Measurements from ENCODE around the gene MYOZ2.

GRCh38 chr4:118891510-118892041, 2.9 kb downstream of the SYNPO2 start:
- PRO-cap, 8 experiments = no peak in any of the 8 experiments

- PRO-cap, 8 experiments = no peak in any of the 8 experiments
Measured at GRCh38 chr4:118991763-118992538, 103.3 kb downstream of the SYNPO2 start.

DNA sequence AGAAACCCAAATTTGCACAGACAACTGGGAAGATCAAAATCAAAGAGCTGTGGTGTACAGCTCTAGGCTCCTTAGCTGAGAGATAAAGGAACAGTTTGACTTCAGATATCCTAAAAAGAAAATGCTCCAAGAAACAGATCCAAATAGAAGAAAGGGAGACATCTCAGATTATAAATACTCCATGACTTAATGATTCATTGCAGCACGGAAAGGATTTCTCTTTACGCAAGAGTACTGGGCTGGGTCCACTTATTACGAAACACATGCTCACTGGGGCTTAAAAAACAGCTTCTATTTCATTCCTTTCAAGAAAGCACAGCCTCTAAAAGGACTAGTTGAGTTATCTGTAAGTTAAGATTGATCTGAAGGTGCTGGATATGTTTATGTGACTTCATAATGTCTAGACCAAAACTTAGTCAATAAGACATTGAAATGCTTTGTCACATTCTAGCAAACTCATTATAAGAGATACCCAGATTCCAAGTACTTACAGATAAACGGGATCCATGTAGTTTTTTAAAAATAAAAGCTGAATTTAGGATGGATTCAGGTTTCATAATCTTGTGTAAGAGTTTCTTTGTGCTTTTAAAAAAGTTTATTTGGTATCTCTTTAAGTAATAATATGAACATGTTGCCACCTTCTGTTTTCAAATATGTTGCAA, 109.7 kb upstream of the MYOZ2 start:
- PRO-cap, 8 experiments = peak in 1 of 8 experiments; most common plus-strand start position 361 of the sequence (in 1)

DNA sequence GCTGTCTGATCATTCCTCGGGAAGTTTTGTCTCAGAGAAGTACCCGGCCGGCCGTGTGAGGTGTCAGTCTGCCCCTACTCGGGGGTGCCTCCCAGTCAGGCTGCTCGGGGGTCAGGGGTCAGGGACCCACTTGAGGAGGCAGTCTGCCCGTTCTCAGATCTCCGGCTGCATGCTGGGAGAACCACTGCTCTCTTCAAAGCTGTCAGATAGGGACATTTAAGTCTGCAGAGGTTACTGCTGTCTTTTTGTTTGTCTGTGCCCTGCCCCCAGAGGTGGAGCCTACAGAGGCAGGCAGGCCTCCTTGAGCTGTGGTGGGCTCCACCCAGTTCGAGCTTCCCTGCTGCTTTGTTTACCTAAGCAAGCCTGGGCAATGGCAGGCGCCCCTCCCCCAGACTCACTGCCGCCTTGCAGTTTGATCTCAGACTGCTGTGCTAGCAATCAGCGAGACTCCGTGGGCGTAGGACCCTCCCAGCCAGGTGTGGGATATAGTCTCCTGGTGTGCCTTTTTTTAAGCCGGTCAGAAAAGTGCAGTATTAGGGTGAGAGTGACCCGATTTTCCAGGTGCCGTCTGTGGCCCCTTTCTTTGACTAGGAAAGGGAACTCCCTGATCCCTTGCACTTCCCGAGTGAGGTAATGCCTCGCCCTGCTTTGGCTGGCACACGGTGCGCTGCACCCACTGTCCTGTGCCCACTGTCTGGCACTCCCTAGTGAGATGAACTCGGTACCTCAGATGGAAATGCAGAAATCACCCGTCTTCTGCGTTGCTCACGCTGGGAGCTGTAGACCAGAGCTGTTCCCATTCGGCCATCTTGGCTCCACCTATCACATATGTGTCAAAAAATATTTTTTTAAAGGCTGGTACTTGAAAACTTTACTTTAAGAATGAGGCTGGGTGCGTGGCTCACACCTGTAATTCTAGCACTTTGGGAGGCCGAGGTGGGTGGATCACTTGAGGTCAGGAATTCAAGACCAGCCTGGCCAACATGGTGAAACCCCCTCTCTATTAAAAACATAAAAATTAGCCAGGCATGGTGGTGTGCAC, 68.1 kb upstream of the MYOZ2 start:
- PRO-cap, 8 experiments = no peak in any of the 8 experiments

DNA sequence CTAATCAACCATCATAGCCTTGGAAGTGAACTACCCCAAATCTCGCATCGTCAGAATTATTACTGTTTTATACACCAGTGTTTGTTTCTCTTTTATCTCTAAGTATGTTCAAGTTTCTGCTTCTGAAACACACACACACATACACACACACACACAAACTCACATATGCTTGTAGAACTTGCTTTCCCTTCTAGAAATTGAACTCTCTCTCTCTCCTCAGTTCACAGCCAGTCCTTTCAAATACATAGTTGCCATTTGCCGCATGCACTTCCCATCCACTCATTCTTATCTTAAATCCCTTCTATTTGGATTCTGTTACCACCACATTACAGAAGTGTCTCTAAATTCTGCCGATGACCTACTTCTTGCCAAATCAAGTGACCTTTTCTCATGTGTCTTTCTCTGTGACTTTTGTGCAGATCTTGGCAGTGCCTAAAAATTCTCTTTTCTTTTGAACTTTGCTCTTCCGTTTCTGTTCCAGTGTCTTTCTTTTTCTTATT, 7.5 kb upstream of the MYOZ2 start:
- PRO-cap, 8 experiments = no peak in any of the 8 experiments

DNA sequence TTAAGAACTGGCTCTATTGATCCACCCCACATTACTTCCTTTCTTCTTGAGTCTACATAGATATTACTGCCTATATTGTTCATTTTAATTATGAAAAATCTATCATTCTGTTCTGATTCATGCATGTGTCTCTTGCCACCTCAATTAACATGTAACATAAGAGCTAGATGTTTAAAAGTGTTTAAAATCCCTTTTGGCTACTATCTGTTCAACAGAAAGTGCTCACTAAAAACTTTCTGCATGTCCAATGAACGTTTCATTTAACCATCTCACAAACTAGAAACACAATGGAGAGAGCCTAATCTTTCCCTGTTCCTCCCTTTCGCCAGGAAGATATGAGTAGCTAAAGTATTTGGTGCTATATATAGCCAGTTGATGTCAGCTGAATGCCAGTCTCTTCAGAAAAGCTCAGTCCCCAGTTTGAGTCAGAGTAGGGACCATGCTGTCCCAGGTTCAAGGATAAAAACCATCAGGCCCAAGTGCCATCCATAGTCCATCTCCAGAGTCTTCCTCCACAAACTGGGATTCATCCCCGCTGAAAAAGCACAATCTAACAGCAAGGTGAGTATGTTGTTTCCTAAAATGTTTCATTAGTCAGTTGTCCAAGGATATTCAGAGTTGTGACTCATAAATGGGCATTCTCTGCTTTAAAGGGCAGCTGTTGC, at the start of gene MYOZ2:
TSS of gene MYOZ2 (plus strand) at position 411 of the 665 bp plus-strand sequence.
- PRO-cap, 8 experiments = no peak in any of the 8 experiments

GRCh38 chr4:119139612-119140067, 4.0 kb downstream of the MYOZ2 start:
- PRO-cap, 8 experiments = no peak in any of the 8 experiments

GRCh38 chr4:119148912-119149865, 13.6 kb downstream of the MYOZ2 start:
- PRO-cap, 8 experiments = no peak in any of the 8 experiments

DNA sequence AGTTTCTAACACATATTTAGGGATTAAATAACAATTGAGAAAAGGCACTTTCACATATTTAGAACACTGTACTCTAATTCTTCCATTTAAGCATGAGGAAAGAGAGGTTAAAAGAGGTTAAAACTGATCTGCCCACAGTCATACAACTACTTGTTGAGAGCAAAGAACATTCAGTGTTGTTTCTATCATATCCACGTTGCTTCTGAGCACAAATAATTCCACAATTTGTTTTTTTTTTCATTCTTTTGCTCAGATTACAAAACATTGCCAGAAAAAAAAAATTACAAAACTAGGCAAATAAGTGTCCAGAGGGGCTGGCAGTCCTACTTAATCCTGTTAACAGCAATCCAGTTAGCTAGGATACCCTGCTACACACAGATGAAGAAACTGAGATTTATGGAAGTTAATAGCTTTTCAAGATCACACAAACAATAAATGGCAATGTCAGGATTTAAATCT, 6.3 kb upstream of the USP53 start:
- PRO-cap, 8 experiments = no peak in any of the 8 experiments

- PRO-cap, 8 experiments = no peak in any of the 8 experiments
Measured at GRCh38 chr4:119210669-119211065, 1.8 kb upstream of the USP53 start.

GRCh38 chr4:119263176-119263542, 37.3 kb downstream of the C4orf3 start:
- PRO-cap, 8 experiments = no peak in any of the 8 experiments

GRCh38 chr4:119284660-119285346, 15.6 kb downstream of the C4orf3 start:
- PRO-cap, 8 experiments = no peak in any of the 8 experiments

DNA sequence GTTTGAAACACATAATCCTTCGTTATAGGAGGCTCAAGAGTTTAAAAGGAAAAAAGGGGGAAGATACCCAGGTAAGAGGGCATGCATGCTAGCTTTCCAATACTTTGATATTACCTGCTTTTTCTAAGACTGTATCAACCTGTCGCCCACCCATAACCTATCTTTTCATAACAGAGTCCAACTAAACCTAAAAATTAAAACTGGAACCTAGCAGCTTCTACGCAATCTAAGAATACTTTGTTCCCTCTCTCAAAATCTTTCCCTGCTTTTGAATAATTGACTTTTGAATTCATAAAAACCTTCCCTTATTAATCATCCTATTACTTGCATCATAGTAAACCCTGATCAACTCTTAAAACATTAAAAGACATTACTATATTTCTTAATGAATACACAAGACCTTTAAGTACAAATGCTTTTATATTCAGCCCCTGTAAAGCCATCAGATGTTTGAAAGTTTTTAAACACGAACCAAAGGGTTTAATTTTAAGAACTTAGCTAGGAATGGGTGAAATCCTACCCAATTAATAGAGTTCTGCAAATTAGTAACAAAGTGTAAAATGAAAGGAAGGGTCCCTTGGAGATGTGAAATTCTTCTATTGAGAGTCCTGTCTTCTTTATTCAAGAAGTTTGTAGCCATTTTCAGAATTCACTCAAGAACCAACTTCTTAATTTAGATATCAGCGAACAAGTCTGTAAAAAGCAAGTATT, 2.2 kb downstream of the C4orf3 start:
- PRO-cap, 8 experiments = no peak in any of the 8 experiments

GRCh38 chr4:119299248-119299722, 1.2 kb downstream of the C4orf3 start:
- PRO-cap, 8 experiments = peak in 2 of 8 experiments; most common plus-strand start chr4:119299623 (in 2); most common minus-strand start chr4:119299452 (in 1)

- PRO-cap, 8 experiments = no peak in any of the 8 experiments
Measured at GRCh38 chr4:119396484-119397063, 74.6 kb upstream of the FABP2 start.

DNA sequence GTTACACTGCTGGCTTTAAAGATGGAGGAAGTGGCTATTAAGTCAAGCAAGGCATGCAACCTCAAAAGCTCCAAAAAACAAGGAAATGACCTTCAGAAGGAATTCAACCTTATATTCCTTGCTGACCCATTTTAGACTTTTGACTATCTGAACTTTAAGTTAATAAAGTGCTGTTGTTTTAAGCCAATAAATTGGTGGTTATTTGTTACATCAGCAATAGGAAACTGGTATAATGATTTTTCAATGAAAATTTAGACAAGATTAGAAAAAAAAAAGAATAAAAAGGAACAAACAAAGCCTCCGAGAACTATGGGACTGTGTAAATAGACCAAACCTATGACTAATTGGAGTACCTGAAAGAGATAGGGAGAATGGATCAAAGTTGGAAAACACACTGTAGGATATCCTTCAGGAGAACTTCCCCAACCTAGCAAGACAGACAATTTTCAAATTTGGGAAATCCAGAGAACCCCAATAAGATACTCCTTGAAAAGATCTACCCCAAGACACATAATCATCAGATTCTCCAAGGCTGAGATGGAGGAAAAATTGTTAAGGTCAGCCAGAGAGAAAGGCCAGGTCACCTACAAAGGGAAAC, 145.8 kb downstream of the PDE5A start:
- PRO-cap, 8 experiments = no peak in any of the 8 experiments

- PRO-cap, 8 experiments = no peak in any of the 8 experiments
Measured at GRCh38 chr4:119551120-119551651, 77.4 kb downstream of the PDE5A start.

DNA sequence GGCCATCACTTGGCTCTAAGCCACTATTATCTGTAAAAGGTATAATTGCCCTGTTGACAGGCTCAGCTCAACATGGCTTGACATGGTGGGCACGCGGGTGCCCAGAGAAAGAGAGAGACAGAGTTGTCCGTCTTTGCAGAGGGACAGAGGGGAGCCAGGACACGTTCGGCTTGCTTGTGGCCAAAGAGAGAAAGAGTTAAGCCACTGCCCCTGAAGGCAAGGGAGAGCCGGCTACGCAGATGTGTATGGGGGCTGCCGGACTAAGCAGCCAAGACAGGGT, 200.7 kb downstream of the PRDM5 start:
- PRO-cap, 8 experiments = no peak in any of the 8 experiments

- PRO-cap, 8 experiments = no peak in any of the 8 experiments
Measured at GRCh38 chr4:120756098-120756353, 166.5 kb downstream of the PRDM5 start.

DNA sequence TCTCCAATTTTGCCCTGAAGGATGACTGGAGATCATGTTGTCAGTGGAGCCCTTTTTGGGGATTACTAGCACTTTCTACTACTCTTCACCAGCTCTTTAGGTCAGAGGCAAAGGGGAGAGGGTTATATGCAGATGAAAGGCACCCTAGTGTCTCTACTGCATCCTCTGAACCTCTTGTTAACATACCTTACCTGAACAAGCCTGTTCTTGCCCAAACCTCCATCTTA, 1.2 kb downstream of the PRDM5 start:
- PRO-cap, 8 experiments = no peak in any of the 8 experiments

Data from peripheral blood mononuclear cell (primary cell).